Fallopian tube (tissue), 1 donor: ENCODE measurements around a stretch of chr17.

DNA sequence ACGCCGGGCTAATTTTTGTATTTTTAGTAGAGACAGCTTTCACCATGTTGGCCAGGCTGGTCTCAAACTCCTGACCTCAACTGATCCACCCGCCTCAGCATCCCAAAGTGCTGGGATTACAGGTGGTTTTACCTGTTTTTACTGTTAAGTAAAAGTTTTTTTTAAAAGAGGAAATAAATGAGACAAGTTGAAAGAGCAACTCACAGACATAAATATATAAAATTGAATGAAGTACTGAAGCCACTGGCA, 31.9 kb downstream of the UBE2G1 start:
- PRO-cap = no peak

DNA sequence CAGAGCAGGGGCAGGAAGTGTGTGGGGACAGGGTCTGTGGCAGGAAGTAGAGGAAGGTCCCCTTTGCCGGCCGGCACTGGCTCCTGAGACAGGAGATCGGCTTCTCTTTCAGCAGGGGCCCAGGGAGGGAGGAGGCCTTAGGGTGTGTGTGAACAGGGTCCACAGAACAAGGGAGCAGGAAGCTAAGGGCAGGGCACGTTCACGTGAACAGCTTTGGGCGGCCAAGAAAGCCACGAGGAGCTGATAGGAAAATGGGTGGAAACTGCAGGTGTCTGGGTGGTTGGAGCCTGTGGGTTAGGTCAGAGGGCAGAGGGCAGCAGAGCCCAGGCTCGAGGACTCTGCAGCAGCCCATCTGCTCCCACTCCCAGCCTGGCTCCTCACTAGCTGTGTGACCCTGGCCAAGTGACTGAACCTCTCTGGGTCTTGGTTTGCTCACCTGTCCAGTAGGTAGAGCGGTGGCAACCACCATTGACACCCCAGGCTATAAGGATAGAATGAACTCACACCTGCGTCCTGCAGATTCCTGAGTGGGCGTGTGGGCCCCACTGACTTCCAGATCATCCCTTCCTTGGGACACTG, 17.3 kb upstream of the SPNS2 start:
- PRO-cap = no peak

GRCh38 chr17:4500960-4501653, 2.4 kb downstream of the SPNS2 start:
- PRO-cap = no peak

DNA sequence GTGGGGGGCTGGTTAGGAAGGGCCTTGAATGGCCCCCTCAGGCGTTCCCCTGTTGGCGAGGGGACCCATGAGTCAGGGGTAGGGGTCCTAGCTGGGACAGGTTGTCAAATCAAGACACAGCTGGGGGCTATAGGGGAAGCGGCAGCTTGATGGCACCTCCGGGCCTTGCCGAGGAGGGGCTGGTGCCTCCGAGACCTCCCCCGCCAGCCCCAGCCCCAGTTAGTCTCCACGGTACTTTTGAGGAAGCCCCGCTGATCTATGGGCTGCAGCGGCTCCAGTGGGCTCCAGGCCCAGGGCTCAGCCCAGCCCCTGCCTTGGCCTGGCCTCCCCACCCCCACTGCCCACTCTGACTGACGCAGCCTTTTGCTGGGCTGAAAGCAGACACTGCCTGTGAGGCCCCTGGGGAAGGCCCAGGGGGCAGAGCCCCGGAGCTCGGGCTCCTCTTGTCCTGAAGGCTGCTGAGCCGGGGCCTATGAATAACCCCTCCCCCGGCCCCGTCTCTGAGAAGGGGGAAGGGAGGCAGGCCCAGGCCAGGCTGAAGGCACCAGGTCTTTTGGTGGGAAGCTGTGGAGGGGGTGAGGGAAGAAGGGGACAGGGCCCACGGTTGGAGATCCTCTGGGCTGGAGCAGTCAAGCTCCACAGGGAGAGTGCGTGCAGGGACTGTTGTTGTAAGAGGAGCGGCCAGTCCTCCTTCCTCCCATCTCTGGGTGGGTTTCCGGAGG, 7.6 kb upstream of the SMTNL2 start:
- PRO-cap = no peak

- PRO-cap = no peak
Measured at GRCh38 chr17:4587102-4587703, 2.9 kb downstream of the SMTNL2 start.

- PRO-cap = unidirectional peak, minus-strand start at chr17:4588488
Measured at GRCh38 chr17:4588380-4588943, 4.1 kb downstream of the SMTNL2 start.

GRCh38 chr17:4655786-4656176, 14.3 kb upstream of the ALOX15 start:
- PRO-cap = no peak

- PRO-cap = no peak
Measured at GRCh38 chr17:4733015-4733730, 1.9 kb downstream of the MED11 start.

DNA sequence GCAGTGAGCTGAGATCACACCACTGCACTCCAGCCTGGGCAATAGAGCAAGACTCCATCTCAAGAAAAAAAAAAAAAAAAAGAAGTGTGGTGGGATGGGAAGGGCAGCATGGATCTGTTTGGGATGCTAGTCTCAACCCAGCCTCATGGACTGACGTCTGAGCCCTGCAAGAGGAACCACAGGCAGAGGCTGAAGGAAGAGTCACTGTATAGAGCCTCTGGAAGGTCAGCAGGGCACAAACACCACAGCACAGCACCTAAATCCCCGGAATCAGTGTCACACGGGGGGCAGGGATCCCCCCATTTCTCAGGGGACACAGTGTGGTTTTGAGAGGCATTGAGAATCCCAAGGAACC, 10.9 kb upstream of the CXCL16 start:
- PRO-cap = no peak

DNA sequence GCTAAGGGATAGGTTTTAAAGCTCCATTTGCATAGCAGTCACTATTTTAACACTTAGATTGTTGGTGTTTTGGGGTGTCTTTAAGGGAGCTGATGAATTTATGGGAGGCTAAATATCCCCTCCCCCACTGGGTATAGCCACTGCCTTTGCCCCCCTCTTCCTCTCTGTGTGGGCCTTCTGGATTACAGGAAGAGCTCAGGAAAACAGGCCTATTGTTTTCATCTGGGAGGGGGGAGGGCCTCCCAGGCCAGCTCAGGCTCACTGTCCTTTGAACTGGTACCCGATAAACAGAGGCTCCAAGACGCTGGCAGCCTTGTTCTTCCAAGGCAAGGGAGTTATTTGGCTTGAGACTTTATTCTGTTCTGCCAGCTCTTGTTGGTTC, 24.9 kb downstream of the MINK1 start:
- PRO-cap = unidirectional peak, plus-strand start at position 283 of the sequence

DNA sequence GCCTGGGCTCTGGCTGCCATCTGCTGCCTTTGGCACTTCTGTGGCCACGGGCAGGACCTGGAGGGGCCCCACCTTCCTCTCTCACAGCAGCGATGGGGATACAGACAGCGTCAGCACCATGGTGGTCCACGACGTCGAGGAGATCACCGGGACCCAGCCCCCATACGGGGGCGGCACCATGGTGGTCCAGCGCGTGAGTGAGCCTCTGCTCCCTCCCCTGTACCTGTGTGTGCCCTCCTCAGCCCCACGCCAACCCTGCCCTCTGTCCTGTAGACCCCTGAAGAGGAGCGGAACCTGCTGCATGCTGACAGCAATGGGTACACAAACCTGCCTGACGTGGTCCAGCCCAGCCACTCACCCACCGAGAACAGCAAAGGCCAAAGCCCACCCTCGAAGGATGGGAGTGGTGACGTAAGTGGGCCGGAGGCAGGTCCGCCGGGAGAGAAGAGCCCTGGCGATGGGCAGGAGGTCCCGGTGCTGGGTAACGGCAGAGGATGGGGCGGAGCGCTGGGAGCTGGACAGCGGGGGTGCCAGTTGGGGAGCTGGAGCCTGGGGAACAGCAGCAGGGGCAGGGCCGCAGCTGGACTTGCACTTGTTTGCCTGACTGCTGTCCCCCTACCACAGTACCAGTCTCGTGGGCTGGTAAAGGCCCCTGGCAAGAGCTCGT, 5.3 kb upstream of the C17orf107 start:
- PRO-cap = no peak

DNA sequence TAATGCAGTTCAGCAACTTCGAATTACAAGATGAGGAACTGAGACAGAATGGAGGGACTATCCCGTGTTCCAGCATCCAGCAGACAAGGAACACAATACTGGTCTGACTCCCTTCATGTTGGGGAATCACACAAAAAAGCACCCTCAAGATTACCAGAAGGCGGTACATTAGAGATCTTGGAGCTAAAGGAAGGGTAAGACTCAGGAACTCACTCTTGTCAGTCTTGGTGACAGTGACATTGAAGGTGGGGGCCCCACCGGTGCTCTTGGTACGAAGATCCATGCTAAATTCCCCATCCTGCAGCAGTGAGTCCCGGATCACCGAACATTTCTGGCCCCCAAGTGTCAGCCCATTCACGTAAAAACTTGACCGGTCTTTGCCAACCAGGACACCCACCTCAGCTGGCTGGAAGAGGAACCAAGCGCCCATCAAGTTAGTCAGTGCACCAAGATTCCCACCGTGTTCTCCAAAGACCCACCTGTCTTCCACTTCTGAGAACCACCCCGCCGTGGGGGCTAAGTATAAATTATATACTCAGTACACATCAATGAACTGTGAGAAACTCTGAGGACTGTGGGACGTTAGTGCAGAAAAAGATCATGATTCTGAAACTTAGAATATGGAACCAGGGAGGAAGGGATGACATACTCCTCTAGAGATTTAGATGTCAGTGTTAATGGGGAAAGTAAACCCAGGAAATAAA, 1.8 kb downstream of the PFN1 start:
- PRO-cap = no peak

GRCh38 chr17:4951307-4951461, 265 bp downstream of the ENO3 start:
- PRO-cap = no peak

GRCh38 chr17:4960548-4960947, 7.1 kb downstream of the SPAG7 start:
- PRO-cap = unidirectional peak, minus-strand start at chr17:4960728

GRCh38 chr17:4997070-4997374, 300 bp downstream of the INCA1 start:
- PRO-cap = no peak

DNA sequence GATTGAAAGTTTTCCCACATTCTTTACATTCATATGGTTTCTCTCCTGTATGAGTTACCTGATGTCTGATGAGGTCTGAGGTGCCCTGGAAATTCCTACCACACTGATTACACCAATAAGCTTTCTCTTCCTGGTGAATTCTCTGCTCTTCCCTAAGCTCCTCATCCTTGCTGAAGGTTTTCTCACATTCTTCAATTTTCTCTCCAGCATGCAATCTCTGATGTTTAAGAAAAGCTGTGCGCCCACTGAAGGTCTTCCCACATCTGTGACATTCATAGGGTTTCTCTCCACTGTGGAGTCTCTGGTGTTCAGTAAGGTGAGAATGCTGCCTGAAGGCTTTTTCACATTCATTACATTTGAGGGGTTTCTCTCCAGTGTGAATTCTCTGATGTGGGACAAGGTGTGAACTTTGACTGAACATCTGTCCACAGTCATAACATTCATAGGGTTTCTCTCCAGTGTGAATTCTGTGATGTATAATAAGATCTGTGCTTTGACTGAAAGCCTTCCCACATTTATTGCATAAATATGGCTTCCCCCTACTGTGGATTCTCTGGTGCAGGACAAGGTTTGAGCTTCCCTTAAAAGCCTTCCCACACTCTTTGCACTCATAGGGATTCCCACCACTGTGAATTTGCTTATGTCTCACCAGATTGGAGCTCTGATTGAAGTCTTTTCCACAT, 8.5 kb downstream of the ZNF594 start:
- PRO-cap = no peak

- PRO-cap = no peak
Measured at GRCh38 chr17:5282952-5283391, 888 bp downstream of the RABEP1 start.

DNA sequence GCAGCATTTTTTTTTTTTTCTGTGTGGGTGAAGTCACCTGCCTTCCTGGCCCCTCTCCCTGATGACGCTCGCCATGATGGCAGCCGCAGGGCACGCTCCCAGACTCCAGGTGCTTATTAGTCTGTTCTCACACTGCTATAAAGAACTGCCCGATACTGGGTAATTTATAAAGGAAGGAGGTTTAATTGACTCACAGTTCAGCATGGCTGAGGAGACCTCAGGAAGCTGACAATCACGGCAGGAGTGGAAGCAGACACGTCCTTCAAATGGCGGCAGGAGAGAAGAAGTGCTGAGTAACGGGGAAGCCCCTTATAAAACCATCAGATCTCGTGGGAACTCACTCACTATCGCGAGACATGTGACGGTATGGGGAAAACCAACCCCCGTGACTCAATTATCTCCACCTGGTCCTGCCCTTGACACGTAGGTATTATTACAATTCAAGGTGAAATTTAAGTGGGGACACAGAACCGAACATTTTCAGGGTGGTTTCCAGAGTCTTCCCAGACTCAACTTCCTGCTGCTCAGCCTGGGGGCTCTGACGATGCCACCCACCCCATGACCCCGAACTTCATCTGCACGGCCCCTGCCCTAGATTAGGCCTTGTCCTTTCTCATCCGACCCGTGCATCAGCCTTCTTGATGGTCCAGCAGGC, 35.0 kb upstream of the NLRP1 start:
- PRO-cap = no peak

GRCh38 chr17:5897171-5897802, 172.9 kb upstream of the WSCD1 start:
- PRO-cap = no peak

DNA sequence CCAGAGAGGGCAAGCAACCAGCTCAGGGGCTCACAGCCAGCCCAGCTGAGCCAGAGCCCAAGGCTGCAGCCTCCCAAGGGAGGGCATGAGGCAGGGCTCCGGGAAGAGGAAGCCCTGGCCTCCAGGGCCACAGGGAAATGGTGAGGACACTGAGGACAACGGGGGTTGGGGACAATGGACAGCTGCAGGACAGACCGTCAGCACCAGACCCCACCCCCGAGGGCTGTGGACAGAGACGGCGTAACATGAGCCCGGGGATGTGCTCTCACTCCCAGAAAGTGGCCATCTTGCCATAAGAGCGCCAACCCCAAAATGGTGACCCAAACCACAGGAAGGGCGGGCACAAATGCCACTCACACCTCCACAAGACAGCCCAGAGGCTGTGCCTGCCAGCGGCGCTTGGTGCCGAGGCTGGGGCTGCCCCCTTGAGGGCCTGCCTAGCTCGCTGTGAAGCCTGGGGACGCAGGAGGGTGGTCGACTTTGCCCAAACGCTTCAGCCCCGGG, 10.3 kb downstream of the PIMREG start:
- PRO-cap = no peak